ENCODE measurements around the genes BTBD17 and CD300LD.

GRCh38 chr17:72514705-72515329 lies 394.0 kb downstream of the SOX9 start:
- PRO-cap, result no peak

DNA sequence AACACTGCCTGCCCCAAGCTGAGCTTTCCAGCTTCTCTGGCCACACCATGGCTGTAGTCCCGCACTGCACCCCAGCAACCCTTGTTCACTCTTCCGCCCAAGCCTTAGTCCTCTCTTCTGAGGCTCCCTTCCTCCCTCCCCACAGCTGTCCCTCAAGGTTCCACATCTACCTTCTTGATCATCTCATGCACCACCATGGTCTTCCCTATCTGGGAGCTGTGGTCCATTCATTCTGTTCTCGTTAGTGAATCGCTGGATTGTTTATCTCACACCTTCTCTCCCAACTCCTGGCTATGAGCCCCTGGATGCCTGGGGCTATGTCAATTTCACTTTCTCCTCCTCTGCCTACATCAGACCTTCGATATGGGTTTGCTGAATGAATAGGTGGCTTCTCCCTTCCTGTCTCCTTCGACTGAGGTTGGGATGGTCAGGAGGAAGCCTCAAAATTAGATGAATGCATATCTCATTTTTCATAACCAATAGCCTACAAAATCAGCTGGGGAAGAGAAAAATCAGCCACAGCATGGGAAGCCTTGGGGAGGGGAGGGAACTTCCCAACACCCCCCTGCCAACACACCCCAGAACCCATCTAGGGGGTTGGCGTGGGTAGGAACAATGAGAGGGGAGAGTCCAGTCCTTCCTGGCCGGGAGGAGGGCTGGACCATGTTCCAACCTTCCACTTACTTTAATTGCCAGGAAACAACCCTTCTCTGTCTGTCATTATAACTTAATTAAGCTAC lies 446.6 kb downstream of the SOX9 start:
- PRO-cap, result no peak

DNA sequence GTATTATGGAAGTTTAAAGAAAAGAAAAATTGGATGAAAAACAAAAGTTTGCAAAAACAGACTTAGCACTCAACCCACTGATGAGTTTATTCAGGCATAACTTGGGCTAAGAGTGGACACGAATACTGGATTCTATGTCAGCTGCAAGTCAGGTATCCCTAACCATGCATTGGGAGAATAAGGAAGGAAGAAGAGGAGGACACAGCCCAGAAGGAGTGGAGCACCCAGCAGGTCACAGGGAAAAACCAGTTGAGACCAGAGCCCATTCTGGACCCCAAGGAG lies 457.4 kb downstream of the SOX9 start:
- PRO-cap, result no peak

DNA sequence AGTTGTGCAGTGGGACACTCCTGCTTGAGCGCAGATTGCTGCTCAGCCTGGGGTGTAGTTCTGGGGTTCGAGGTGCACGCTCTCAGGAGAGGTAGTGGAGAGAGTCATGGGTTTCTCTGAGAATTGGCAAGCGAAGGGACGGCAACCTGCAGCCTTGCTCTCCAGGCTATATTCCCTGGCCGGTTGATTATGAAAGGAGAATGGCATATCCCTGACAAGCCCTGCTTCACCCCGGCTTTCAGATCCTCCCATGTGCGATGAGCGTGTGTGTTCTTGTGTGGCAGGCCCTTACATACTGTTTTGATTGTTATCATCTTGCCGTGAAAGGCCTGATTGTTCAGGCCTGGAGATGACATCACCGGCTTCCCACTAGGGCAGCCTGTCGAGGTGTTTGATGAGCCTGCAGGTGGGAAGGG lies 431.2 kb downstream of the SLC39A11 start:
- PRO-cap, result no peak

GRCh38 chr17:72747257-72747859 lies 345.1 kb downstream of the SLC39A11 start:
- PRO-cap, result no peak

DNA sequence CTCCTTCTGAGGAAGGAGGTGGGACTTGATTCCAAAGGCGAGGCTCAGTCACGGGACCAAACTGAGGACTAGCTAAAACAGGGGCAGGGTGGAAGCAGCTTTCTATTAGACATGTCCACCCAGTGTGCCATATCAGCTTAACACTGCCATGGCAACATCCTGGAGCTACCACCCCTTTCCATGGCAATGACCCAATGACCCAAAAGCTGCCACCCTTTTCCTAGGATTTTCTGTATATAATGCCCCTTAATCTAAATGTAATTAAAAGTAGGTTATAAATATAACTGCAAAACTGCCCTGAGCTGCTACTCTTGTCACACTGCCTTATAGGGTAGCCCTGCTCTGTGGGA lies 216.8 kb downstream of the SLC39A11 start:
- PRO-cap, result no peak

- PRO-cap, result no peak
These were observed 8.6 kb upstream of the SSTR2 start for GRCh38 chr17:73156147-73156591.

GRCh38 chr17:73261974-73262759 lies 487 bp upstream of the CPSF4L start:
- PRO-cap, result unidirectional peak, minus-strand start at chr17:73262474

DNA sequence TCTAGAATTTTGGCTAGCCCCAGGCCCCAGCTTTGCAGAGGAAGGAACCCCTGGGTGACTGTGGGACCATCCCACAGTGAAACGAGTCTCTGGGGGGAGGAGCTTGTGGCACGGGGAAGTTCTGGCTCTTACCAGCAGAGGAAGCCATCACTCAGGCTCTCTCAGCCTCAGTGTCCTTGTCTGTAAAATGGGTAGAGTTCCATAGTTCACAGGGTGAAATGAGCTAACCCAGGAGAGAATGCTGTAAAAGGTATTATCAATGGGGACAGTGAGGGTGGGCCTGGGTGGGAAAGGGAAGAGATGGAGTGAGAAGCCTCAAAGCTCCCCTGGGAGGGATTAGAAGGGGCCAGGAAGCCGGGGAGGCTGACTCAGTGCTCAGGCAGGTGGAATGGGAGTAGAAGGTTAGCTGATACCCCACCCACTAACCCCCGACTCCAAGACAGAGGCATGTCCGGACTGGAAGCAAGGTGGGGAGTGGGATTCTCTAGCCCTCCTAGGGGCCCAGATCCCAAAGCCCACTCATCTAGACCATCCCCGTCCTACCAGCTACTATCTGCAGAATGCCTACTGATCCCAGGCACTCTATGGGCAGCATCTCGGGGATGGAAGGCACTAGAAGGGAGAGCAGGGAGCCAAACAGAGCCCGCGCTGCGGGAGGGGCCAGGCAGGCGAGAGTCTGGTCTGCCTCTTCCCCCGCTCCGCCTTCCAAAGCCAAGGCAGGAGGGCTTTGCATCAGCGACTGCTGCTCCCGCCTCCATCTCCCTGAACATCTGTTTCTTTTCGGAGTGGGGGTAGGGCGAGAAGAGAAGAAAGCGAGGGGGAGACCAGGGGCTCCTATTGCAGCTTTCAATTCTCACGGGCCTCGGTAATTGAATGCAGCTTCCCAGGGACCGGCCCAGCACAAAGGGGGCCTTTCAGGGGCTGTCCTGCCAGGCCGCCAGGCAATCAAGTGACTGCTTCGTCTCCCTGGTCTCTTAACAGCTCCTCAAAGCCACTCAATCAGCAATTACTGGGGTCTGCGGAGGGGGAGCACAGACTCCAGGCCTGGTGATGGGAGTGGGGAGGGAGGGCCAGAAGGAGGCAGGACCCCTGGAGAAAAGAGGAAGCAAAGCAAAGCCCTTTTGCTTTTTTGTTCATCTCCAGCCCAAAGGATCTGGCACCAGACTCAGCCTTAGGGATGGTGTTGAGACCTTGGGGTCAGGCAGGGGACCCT lies 31.2 kb upstream of the CDC42EP4 start:
- PRO-cap, result no peak

DNA sequence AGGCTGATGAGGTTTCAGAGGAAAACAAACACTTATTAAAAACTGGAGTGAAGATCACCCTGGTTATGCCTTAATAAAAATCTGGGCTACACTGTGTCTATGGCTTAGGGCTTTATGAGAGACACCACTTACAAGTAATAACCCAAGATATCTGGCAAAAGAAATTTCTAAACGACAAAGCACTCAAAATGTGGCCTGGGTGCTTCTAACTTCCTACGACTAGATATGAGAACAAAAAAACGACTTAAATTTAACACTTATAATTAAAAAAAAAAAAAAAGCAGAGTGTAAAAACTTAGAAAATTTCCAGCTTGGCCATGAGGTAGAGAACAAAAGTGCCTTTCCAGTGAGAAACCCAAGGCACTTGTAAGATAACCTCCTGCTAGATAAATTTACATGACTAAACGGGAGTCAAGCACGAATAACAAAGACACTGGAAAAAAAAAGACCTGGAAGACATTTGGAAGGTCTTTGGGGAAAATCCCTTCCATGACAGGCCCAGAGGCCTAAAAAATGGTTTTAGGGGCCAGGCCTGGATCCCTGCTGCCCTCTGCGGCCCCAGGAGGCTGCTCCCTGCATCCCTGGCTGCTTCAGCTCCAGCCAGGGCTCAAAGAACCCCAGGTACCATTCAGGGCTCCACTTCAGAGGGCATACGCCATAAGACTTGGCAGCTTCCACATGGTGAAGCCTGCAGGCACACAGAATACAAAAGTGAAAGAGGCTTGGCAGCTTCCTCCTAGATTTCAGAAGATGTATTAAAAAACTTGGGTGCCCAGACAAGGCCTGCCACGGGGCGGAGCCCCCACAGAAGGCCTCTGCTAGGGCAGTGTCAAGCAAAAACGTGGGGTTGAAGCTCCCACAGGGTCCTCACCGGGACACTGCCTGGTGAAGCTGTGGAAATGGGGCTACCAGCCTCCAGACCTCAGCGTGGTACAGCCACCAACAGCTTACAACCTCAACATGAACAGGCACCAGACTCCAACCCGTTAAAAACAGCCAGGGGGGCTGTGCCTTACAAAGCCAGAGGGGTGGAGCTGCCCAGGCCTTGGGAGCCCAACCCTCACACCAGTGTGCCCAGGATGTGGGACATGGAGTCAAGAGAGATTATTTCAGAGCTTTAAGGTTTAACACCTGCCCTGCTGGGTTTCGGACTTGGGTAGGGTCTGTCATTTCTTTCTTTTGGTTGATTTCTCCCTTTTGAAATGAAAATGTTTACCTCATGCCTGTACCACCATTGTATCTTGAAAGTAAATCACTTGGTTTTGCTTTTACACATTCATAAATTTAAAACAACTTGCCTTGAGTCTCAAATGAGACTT lies 77.2 kb downstream of the SDK2 start:
- PRO-cap, result no peak

DNA sequence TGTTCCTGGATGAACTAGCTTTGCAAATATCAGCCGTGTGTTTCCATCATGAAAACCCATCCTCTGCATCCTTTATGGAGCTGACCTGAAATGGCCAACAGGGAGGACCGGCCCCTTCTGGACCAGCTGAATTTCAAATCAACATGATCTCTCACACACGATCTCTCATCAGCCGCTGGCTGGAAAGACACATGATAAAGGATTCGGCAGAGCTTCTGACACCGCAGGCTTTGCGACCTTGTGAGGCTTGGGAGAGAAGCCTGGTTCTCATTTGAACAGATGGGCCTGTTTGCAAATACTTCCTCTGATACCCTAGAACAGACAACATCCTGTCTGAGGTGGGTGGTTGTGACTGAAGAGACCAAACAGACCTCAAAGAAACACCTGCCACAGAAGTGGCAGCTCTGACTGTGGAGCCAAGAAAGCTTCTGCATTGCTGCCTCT lies 77.9 kb upstream of the SDK2 start:
- PRO-cap, result no peak

DNA sequence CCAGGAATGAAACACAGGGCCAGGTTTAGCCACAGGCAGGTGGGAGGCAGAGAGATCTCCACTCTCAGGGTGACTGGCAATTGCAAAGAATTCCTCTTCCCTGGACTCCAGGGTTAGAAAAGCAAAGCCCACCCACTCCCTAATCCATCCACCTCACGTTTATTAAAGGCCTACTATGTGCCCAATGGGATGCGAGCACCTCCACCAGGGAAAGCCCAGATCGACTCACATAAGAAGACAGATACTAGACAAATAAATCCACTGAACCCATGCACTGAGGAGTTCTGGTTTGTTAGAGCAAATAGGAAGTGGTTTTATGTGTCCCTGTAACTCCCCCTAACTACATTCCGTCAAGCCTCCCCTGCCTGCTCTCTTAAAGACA lies 218.6 kb upstream of the RPL38 start:
- PRO-cap, result no peak

DNA sequence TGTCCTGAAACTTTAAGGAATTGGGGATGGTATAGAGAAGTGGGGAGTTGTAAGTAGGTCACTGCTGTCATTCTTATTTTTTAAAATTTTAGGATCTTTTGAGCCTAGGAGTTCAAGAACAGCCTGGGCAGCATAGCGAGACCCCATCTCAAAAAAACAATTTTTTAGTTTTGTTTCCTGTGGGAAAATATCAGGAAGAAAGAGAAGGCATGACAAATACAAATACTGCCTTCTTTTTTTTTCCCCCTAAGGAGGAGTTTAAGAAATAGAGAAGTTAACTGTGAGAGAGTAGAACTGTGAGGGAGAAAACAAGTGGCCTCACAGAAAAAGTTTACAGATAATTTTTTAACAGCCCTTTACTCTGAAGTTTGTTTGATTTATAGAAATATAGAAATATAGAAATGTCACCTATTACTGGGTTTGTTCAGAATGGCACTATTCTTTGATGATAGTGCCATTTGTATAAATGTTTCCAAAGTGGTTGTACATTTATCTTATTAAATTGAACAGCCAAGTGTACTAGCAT lies 21.1 kb downstream of the TTYH2 start:
- PRO-cap, result no peak

DNA sequence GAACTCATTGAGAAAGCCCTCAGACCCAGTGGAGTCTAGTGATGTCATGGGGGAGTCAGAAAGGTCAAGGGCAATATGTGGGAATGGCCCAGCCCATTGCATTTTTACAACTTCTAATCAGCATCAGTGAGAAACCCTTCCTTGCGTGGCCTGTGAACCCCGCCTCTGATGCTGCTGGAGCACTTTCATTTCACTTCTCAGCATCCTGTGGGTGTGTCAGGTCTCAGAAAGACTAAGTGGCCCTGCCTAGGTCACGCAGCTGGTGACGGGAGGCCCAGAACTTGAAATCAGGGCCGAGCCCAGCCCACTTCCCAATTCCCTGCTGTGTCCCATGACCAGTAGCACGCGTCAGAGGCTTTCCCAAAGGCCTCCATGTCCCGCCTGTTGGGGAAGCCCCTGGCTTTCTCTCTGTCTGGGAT lies 6.1 kb downstream of the DNAI2 start:
- PRO-cap, result bidirectional peak, plus-strand start at position 226 of the sequence, minus-strand start at position 167 of the sequence

- PRO-cap, result no peak
These were observed at the start of gene BTBD17 for GRCh38 chr17:74361223-74362391. Gene BTBD17, minus strand, starts transcription at chr17:74361868.

DNA sequence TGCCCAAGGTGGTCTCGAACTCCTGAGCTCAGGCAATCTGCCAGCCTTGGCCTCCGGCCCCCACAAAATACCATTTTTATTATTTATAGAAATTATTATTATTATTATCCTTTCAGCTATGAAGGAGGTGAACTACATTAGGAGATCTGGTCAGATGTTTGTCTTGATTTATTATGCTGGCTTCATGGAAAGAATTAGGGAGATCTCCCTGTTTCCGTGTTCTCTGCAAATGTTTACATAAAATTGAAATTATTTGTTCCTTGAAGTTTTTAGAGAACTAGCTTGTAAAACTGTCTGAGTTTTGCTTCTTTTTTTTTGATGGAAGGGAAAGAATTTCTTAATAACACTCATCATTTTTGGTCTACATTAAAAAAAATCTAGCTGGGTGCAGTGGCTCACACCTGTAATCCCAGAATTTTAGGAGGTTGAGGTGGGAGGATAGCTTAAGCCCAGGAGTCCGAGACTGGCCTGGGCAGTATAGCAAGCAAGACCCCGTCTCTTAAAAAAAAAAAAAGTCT lies 2.5 kb downstream of the CD300A start:
- PRO-cap, result unidirectional peak, minus-strand start at position 66 of the sequence

DNA sequence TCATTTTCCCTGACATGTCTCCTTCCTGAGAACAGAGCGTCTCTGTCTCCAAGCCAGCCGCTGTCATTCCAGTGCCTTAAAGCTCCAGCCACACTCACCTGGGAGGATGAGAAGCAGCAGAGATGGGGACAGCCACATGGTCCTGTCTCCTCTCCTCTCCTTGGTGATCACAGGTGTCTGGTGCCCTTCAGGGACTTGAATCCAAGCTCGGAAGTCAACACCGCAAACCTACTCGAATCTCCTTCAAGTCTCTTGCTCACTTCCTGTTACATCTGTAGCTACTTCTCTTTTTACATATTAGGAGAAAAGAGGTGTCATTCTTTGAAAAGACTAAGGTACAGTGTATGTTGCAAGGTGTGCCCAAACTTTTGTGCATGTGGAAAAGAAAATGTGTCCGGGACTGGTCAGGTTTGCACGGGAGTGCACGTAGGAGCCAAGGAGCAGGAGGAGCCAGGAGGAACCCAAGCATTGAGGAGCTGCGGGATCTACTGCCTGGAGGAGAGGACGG lies at the start of gene CD300LD:
CD300LD (minus strand) TSS at position 219 of the 508 bp plus-strand sequence.
- PRO-cap, result no peak

DNA sequence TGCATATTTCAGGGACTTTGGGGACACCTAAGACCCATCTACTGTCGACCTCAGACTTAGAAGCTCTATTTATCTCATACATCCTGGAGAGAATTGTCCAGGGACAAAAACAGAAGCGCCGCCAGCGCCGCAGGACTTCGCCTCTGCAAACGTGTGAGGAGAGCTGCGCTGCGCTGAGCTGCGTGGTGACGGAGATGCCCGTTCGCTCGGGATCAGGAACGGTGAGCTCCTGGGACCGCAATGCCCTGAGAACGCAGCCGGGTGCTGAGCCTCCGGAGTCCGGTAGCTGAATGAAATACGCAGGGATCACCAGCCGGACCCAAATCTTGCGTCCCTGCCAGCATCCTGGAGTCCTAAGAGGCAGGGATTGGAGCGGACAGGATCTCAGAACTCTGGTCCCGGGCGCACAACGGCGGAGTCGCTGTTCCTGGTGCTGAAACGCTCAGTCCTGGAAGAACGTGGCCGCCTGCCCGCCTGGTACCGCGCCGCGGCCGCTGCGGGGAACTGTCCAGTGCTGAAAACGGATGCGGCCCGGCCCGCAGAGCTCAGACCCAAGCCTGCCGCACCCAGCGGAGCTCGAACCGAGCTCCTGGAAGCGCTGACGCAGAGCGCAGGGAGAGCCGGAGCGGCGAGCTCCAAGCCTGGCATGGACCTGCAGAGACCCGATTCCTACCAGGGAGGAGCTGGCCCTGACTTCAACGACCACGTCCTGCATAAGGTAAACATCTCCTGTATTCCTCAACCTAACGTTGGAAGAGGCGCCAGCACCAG lies 41.6 kb downstream of the CD300LF start:
- PRO-cap, result no peak

- PRO-cap, result no peak
These were observed 25.9 kb downstream of the CD300LF start for GRCh38 chr17:74686618-74687333.

- PRO-cap, result no peak
These were observed 22.2 kb downstream of the CD300LF start for GRCh38 chr17:74690486-74691008.

All from colonic mucosa (tissue), 1 donor.